ENCODE data around the gene PRORP.

GRCh38 chr14:31173013-31173949, 34.3 kb downstream of the HECTD1 start:
- PRO-cap: no peak

- PRO-cap: no peak
Observed at GRCh38 chr14:31243866-31244470, 36.4 kb upstream of the HECTD1 start.

DNA sequence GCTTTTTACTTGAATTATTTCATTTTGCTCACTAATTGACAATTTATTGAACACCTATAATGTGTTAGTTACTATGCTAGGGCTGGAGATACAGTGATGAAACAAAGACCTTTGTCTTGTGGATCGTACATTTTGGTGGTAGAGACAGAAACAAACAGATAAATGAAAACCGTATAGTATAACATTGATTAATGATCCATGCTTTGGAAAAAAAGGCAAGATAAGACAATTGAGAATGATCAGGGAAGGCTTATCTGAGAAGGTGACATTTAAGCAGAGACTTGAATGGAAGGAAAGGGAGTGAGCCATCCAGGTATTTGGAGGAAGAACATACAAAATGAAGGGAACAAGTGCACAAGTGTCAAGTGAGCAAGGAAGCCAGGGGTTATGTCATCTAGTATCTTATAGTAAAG, 163.4 kb downstream of the NUBPL start:
- PRO-cap: no peak

DNA sequence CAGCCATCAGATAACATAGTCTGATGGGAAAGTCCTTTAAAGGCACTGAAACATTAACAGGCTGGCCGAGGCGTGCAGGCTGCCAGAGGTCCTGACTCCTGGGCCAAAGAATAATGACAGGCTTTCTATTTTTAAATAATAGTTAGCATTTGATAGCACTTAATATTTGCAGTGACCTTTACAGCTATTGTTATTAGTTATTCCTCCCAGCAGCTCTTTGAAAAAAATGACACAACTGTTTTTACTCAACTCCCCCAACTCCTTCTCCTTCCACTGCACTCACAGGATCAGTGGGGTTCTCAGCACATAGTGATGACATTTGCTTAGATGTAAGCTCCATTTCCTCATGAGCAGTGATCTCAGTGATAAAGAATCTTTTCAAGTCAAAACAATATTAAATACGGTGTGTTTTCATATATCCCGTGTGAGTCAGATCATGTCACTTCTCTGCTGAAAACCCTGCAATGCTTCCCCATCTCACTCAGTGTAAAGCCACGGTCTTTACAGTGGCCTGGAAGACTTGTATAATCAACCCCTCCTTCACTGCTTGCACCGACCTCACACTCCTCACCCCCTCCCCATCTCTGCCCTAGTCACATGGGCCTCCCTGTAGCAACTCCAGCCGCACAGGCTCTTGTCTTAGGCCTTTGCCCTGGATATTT, 149.9 kb upstream of the ARHGAP5 start:
- PRO-cap: no peak

- PRO-cap: no peak
Observed at GRCh38 chr14:31950271-31950772, 126.8 kb upstream of the ARHGAP5 start.

GRCh38 chr14:32201521-32202474, 124.7 kb downstream of the ARHGAP5 start:
- PRO-cap: bidirectional peak, plus-strand start at chr14:32201872, minus-strand start at chr14:32201736

DNA sequence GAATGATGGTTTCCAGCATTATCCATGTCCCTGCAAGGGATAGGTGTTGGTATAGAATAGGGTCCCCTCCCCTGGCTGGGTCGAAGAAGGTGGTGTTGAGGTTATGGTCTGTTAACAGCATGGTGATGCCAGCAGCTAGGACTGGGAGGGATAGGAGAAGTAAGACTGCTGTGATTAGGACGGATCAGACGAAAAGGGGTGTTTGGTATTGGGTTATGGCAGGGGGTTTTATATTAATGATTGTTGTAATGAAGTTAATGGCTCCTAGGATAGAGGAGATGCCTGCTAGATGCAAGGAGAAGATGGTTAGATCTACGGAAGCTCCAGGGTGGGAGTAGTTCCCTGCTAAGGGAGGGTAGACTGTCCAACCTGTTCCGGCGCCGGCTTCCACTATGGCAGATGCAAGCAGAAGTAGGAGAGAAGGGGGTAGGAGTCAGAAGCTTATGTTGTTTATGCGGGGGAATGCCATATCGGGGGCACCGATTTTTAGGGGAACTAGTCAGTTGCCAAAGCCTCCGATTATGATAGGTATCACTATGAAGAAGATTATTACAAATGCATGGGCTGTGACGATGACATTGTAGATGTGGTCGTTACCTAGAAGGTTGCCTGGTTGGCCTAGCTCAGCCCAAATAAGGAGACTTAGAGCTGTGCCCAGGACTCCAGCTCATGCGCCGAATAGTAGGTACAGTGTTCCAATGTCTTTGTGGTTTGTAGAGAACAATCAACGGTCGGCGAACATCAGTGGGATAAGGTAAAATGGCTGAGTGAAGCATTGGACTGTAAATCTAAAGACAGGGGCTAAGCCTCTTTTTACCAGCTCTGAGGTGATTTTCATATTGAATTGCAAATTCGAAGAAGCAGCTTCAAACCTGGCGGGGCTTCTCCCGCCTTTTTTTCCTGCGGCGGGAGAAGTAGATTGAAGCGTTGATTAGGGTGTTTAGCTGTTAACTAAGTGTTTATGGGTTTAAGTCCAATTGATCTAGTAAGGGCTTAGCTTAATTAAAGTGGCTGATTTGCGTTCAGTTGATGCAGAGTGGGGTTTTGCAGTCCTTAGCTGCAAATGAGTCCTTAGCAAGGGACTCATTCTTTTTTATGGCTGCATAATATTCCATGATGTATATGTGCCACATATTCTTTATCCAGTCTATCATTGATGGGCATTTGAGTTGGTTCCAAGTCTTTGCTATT, 155.4 kb downstream of the AKAP6 start:
- PRO-cap: unidirectional peak, minus-strand start at position 899 of the sequence

DNA sequence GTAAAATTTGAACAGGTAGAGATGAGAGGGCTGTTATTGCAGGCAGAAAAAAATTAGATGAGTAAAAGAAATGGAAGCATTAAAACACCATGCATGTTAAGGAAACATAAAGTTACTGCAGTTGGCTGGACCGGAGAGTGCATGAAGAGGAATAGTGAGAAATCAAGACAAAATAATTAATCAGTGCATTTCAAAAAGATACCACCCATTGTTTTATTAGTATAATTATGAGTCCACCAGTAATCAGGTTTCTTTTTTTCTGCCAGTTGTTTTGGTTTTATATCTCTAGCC, 388.9 kb downstream of the NPAS3 start:
- PRO-cap: no peak

- PRO-cap: no peak
Observed at GRCh38 chr14:33958750-33959157, 7.9 kb upstream of the EGLN3 start.

- PRO-cap: no peak
Observed at GRCh38 chr14:34038650-34039166, 87.8 kb upstream of the EGLN3 start.

GRCh38 chr14:34060050-34061209, 109.6 kb upstream of the EGLN3 start:
- PRO-cap: bidirectional peak, plus-strand start at chr14:34060315, minus-strand start at chr14:34060228

GRCh38 chr14:34554733-34555327, 15.3 kb upstream of the EAPP start:
- PRO-cap: no peak

- PRO-cap: no peak
Observed at GRCh38 chr14:34628694-34629183, 1.2 kb downstream of the SNX6 start.

- PRO-cap: no peak
Observed at GRCh38 chr14:34650597-34651245, 20.8 kb upstream of the SNX6 start.

DNA sequence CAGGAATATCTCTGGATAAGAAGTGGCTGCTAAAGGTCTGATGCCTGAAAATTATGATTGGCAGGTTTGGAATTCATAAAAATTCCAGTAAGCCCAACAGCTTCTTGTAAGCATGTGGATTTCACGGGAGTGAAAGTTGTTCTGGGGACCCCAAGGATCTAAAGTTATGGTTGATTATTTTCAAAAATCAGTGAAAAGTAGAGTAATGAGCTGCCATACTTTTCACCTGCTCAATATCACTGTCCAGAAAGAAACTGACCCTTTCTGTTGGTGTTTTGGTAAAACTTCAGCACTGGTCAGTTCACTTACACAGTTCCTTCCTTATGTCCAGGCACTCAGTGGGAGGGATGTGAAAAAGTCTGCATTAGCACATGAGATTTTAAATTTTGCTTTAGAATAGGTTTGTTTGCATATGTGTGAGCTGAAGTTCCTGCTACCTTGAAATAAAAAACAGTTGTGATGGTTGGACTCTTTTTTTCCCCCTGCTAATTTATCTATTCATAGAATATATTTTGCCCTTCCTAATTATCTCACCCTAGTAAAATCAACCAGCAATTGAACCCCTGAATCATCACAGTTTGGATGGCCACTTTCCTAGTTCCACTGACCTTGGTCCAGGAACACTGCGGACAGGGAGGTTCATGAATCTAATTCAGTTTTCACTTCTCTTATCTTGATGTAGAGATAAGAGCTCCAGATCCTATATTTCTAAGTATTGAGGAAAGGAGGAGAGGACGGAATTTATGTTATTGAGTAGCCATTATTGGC, 25.8 kb downstream of the CFL2 start:
- PRO-cap: unidirectional peak, minus-strand start at position 256 of the sequence; bidirectional peak, plus-strand start at position 711 of the sequence, minus-strand start at position 625 of the sequence

GRCh38 chr14:34930825-34931110, 52.0 kb upstream of the SRP54 start:
- PRO-cap: no peak

- PRO-cap: bidirectional peak, plus-strand start at chr14:35122309, minus-strand start at chr14:35122234; bidirectional peak, plus-strand start at chr14:35122552, minus-strand start at chr14:35122521
Observed at GRCh38 chr14:35122201-35123067, at the start of gene PRORP. Gene PRORP, plus strand, starts transcription at chr14:35122552.

DNA sequence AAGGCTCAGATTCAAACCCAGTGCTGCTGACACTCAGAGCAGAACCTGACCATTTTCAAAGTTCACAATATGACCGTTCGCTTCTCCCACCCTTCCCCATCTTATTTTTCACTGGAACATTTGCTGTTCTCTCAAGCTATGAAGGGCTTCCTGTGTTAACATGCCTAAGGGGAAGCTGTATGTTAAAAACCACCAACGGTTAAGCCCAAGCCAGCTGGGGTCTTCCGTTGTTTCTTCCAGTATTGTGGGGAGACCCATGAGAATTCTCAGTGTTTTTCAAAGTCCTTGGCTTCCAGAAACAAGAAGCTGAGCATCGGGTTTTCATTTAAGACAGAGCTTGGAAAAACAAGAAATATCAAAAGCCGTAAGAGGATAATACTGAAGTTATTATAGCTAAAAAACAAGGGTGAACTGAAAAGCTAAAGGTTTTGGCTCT, 6.0 kb upstream of the PSMA6 start:
- PRO-cap: no peak

GRCh38 chr14:35300094-35300459, 7.9 kb downstream of the PSMA6 start:
- PRO-cap: no peak

DNA sequence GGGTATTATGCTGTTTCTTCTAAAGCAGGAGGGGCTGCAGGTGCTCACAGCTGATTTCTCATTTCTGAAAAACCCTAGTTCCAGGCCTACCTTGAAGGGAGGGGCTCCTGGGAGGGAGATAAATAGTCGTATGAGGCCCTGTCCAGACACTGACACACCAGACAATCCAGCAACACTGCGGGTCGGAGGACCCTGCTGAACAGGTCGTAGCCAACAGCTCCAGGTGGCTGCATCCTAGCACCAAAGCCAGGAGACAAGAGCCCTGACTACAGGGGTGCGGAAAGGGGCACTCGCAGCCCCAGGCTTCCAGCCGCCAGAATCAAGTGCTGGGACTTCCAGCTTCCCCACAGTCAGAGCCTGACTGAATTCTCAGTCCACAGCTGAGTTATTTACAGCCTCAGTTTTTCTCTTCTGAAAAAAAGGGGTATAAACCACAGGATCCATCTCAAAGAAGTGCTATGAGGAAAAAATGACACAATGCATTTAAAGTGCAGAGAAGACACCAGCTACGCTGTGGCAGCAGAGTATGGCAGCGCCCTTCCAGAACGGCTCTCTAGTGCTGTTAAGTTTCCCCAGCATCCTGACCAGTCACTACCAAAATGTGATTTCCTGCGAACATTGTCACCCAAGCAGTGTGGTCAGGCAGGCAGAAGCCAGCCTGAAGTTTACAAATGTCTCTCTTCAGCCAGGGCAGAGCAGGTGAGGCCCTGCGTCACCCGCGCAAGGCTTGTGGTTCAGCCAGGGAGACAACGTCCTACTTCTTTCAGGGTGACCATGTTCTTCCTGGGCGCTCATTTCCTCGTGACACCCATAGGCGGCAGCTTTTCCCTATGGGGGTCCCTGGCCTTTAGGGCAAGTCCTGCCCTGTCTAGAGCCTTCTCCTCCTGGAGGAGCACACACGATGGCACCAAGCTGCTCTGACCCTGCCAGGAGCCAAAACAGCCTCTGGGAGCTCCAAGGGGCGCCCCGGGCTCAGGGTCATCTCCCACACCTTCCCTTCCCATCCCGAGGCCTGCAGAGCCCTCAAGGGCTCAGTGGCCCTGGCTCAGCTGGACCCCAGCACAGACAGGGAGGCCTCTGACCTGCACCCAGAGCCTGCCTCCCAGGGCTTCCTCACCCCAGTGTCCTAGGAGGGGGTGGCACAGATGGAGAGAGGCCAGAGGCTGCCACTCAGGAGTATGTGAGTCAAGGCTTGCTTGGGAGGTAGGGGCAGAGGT, 41.6 kb downstream of the PSMA6 start:
- PRO-cap: no peak